PFSK-1 (cell line): ENCODE data around the gene TLE4.

GRCh38 chr9:76614751-76615680, 156.0 kb downstream of the GCNT1 start:
- RRBS = no CpG with 5 or more reads among the region's 11 CpGs

GRCh38 chr9:76621034-76621355, 162.0 kb downstream of the GCNT1 start:
- RRBS = no CpG with 5 or more reads among the region's 2 CpGs

GRCh38 chr9:76643676-76644324, 184.8 kb downstream of the GCNT1 start:
- RRBS = no CpG with 5 or more reads among the region's 4 CpGs

DNA sequence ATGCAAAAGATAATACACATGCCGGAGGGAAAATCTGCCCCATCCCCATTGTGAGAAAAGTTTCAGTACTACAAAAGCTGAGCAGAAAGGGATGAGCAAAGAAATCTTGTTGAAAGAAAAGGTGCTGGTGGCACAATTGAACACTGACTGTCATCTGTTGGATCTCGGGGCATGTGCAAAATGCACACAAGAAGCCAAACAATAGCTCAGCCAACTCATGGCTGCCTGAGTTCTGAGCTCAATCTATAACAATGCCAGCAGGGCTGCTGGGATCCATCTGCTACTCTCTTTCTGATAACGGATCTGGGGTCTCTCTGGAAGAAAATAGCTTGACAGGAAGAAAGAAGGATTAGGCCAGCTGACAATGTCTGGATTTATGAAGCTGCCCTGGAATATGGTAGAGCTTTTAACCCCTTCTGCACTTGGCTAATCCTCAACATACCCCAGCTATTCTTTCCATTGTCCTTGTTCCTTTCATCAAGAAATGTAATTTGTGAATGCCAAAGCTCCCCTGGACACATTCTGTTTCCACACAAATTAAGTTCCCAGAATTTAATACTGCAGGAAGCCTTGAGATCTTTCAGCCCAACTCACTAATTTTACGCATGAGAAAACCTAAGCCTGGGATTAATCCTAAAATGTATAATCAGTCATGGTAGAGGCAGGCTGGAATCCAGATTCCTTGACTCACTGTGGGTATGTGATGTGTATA, 204.5 kb downstream of the PRUNE2 start:
- RRBS = no CpG with 5 or more reads among the region's 4 CpGs

- RRBS = no CpG with 5 or more reads among the region's 3 CpGs
Observed at GRCh38 chr9:76835327-76835842, 70.5 kb downstream of the PRUNE2 start.

GRCh38 chr9:76887179-76887849, 18.6 kb downstream of the PRUNE2 start:
- RRBS = no CpG with 5 or more reads among the region's 5 CpGs

GRCh38 chr9:76897980-76898579, 7.8 kb downstream of the PRUNE2 start:
- RRBS = 68% methylated on average over 3 of the region's 5 CpGs

GRCh38 chr9:77408823-77409791, 231.8 kb downstream of the VPS13A start:
- RRBS = no CpG with 5 or more reads among the region's 9 CpGs

- RRBS = no CpG with 5 or more reads among the region's 10 CpGs
Observed at GRCh38 chr9:77735983-77736636, 88.0 kb upstream of the GNA14 start.

- RRBS = no CpG with 5 or more reads among the region's 6 CpGs
Observed at GRCh38 chr9:77770275-77770750, 122.2 kb upstream of the GNA14 start.

- RRBS = no CpG with 5 or more reads among the region's 4 CpGs
Observed at GRCh38 chr9:77921880-77922343, 109.7 kb downstream of the GNAQ start.

DNA sequence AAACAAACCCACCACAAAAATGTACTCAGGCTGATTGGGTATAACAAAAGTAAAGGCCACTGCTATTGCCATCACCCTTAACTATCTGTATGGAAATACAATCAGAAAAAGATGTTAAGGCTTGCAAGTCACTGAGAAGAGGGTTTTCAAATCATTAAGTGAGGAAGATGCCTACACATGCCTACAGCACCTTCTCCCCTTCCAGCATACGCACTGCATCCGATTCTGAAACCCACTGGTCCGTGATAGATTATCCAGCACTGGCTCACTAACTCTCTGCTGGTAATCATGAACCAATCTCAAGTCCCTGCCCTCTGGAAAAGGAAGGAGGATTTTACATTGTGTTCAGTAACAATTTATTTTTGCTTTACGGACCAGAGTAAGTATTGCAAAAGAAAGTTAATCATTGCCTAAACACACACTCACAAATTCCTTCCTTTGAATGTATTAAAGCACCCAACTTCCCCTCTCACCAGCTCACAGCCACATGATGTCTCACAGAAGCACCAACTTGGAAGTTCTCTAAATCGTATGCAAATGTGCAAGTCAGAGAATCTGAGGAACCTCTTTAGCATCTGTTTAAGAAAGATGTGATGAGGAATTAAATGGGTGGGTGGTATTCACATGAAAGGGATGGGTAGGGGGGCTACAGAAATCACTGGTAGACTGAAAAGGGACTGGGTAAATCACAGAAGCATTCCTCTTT, 8.6 kb downstream of the GNAQ start:
- RRBS = no CpG with 5 or more reads among the region's 5 CpGs

DNA sequence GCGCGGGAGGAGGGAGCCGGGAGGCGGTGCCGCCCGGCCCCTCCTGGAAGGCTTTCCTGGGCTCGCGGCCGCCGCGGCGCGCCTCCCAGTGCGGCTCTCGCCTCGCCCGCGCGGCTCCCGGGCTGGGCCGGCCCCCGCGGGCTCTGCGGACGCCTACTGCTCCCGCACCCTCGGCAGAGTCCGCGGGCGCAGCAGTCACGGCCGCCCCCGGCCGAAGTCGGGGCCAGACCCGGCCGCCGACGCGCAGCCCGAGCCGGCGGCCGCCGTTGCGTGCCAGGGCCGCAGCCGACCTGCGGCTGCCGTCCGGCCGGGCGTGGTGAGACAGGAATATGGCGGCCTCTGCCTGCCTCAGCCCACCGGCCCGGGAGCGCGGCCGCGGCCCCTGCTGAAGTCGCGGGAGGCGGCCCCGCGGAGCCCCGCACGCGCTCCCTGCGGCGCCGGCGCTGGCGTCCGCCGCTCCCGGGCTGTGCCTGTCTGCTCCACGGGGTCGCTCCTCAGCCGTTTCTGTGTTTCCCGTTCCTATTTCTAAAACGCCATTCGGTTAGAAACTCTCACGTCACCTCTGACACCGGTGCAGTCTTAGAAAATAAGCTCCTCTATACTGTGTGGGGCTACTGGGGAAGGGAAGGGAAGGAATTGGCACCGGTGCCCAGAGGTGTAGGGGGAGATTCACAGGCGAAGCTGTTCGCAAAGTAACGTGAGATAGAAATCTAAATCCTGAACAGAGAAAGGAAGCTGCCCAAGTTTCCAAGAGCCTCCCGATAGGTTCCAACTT, 593 bp upstream of the GNAQ start:
- RRBS = 1% methylated on average over 56 of the region's 89 CpGs

GRCh38 chr9:78357440-78357947, 60.6 kb downstream of the PSAT1 start:
- RRBS = no CpG with 5 or more reads among the region's 16 CpGs

DNA sequence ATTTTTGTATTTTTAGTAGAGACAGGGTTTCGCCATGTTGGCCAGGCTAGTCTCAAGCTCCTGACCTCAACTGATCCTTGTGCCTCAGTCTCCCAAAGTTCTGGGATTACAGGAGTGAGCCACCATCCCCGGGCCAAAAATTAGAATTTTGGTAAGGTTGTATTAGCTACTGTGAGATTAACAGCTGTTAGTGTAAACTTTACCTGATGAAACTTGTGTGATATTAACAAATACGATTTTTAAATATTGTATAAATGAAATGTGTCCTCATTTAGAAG, 478.8 kb upstream of the TLE4 start:
- RRBS = no CpG with 5 or more reads among the region's 3 CpGs

DNA sequence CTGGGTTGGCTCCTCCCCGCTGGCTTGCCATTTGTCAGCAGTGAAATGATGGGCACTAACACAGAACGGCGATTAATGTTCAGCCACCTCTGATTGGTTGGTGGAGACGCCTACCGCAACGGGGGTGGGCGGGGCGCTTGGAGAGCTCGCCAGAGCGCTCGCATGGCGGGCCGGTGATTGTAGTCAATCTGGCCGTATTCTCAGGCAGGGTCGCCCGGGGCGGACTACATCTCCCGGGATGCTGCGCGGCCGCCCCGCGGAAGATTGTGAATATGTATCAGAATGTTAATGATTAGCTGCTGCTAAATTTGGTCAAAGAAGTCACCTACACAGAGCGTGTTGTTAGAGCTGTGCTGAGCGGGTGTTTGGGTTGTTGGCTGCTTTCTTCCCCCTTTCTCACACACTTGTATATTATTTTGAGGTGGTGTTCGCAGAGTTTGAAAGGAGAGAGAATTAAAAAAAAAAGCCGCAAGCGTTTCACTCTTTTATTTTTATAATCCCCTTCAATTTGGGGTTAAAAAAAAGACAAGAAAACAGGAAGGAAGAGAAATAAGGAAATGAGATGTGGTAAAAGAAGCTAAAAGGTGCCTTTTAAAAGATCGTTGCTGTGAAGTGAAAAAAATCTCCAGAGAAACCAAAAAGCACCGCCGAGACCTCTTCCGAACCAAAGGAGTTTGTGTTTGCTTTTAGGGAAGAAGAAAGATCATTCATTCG, at the start of gene TLE4:
Gene TLE4 (plus strand): TSS at position 332 of the 714 bp plus-strand sequence.
- RRBS = 4% methylated on average over 4 of the region's 33 CpGs

DNA sequence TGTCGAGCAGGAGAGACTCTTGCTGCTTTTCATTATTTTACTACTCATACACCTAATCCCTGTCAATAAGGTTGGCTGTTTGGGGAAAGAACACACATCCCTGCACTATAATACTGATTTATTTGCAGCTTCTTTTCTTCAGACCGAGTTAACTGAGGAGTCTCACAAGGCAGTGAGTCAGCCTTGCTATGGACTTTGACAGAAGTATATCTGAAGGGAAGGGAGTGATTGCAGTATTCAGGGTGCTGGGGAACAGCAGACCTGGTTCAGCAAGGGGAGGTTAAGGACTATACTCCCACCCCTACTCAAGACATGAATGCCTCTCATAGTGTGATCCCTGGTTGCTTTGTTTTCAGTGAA, 99.8 kb downstream of the TLE4 start:
- RRBS = no CpG with 5 or more reads among the region's 2 CpGs

GRCh38 chr9:79812332-79812894, 240.6 kb downstream of the TLE4 start:
- RRBS = no CpG with 5 or more reads among the region's 5 CpGs

- RRBS = no CpG with 5 or more reads among the region's 12 CpGs
Observed at GRCh38 chr9:79975617-79976360, 404.0 kb downstream of the TLE4 start.